Ileum (tissue), 1 donor: ENCODE data around the gene PGR.

DNA sequence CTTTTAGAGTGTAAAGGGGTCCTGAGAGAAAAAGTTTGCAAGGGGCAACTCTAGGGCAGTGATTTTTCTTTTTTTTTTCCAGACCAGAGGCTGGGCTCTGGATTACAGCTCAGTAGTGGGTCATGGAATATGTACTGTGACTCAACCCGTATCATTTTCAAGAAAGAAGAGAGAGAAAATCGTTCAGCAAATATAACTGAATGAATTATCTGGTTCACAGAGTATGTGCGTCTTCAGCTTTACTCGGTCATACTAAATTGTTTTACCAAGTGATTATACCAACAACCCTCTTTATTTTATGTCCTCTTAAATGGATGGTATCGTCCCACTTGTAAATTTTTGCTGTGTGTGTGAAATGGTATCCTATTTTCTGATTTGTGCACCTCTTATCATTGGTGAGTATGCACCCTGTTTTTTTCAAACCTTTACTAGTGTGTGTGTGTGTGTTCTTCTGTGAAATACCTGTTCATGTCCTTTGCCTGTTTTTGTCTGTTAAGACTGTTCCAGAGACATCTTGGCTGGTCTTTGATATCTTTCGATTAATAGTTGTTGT is 3.9 kb downstream of the CEP57 start:
- PRO-cap, result no peak

- PRO-cap, result no peak
Measured at GRCh38 chr11:96013942-96014746, 90.2 kb upstream of the MTMR2 start.

GRCh38 chr11:96143381-96143918 is 199.5 kb downstream of the MAML2 start:
- PRO-cap, result no peak

DNA sequence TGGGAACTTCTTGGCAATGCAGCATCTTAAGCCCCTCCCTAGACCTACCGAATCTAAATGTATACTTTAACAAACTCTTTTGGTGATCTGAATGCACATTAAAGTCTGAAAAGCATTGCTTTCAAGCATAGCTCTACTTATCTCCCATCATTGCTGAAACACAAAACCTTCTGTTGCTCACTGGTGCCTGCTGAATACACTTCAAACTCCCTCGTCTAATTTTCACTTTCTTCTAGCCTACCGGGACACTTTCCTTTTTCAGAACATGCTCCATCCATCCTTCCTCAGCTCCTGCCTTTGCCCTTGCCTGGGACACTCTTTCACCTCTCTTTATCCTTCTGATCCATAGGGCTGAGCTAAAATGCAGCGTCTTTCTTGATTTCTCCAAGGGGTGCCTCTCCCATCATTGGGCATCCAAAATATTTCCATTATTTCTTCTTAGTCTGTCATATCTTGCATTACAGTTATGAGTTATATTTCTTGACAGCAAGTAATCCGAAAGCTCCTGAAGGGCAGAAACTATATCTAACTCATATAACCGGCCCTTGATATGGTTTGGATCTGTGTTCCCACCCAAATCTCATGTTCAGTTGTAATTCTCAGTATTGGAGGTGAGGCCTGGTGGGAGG is 192.0 kb downstream of the MAML2 start:
- PRO-cap, result no peak

DNA sequence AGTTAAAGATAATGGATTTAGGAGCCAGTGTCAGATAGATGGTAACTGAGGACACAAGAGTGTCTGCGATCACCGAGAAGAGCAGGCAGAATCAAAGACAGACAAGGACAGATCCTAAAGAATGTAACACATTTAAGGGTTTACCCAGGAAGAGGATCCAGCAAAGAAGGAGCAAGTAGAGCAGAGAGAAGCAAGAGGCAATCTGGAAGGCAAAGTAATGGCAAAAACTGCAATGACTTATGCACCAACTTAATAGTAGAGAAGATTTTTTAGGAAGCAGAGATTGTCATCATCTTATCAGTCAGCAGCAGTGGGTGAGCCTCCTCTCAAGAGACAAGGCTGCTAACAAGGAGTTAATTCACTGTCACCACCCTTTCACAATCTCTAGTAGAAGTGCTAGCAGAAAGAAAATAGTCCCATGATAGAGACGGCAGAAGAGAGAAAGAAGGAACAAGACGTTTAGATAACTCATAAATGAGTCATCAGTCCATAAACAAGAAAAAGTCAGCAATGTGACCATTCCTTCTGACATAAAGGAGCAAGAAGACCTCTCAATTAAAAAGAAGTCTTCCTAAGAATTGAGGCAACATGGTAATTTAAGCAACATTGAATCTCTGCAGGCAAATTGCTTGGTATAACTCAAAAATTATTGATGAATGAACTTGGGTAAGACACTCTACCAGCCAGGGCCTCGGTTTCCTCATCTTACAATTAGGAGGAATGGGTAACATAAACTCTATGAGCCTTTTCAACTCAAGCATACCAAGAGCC is 130.5 kb downstream of the MAML2 start:
- PRO-cap, result no peak

DNA sequence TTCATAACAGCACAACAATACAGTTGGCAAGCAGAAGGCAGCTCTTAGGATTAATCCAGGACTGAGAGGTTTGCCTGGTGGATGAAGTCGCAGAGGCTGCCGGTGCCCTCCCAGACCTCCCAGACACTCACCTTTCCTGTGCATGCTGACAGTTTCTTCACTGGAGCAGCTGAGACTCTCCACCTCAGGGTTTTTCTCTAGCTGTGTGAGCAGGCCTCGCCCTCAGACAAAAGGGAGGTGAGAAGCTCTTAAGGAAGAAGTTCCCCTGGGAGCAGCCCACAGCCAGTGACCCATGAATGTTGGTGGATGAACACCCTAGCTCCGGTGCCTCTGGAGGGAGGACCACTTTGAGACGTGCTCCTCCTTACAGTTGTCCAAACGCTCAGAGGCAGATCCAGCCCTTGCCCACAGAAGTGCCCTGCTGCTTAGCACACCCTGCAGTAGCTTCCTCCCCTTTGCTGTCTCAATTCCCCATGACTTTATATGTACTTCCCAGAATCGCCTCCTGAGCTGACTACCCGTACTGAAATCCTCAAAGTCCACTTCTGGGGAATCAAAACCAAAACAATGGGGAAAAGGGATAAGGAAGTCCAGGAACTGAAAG is 43.6 kb downstream of the MAML2 start:
- PRO-cap, result no peak

DNA sequence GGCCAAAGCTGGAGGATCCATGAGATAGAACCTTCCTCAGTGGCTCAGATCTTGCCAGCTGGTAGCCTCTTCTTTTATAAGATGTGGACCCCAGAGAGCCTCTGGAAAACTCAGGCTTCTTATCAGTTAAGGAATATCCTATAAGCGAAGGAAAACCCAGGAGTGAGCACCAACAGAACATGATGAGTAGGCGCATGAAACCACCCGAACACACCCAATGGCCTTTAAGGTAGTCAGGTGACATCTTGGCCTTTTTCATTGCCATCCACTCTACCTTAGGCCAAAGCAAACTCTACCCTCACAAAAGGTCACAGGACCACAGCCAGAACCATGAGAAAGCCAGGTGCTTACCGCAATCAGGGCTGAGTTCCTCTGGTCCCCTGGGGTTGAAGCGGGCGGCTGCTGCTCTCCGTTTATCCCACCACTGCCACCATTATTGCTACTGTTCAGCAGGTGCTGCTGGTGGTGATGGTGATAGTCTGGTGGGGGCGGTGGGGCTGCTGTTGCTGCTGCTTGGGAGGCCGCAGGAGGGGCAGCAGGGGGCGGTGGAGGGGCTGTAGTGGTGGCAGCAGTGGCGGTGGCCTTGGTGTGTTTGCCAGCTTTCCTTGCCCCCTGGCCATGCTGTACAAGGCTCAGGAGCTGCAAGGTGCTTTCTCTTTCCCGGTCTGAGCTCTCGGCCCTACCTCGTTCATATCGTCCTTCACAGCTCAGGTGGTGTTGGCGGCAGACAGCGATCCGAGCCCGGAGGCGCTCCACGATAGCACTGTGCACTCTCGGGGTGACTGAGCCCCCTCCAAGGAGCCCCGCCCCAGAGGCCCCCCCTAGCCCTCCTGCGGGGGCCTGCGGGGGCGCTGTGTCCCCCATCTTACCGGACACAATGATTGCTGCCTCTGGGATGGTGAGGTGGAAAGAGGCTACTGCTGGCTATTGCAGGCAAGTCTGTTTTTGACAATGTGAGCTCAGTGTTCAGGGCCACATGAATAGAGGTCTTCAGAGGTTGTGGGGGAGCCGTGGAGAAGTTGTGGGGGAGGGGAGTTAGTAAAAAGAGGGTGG is 1.6 kb downstream of the MAML2 start:
- PRO-cap, result bidirectional peak, plus-strand start at position 893 of the sequence, minus-strand start at position 667 of the sequence

DNA sequence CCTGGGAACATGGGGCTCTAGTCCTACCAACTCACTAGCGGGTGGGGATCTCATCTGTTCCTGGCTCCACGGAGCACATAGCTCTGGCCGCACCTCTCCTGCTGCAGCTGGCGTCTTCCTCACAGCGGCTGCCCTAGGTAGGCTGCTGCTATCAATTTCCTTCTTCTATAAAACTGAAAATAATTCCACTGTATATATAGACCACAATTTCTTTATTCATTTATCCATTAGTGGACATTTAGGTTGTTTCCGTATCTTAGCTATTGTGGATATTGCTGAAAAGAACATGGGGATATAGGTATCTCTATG is 812.1 kb upstream of the CNTN5 start:
- PRO-cap, result no peak

GRCh38 chr11:100667332-100667769 is 19.7 kb upstream of the ARHGAP42 start:
- PRO-cap, result no peak

DNA sequence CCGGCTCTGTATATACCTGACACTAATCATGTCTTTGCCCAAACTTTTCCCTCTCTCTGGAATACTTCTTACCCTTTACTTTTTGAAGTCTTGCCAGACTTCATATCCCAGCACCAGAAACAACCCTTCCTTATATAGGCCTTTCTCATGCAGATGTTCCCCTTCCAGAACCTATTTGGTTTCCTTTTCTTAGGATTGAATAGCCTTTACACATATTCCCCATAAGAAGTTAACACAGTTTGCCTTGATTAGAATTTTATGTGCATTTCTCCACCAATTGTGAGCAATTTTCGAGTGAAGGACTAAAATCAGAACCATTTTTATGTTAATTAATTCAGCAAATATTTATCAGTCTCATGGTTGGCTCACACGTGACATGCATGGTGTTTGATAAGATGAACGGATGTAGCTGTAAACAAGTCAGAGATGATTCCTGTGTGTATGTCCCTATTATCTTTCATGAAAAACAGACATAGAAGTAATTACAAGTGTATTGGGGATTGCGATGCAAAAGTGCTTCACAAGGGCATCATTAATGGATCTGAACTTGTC is 173.5 kb downstream of the ARHGAP42 start:
- PRO-cap, result no peak

DNA sequence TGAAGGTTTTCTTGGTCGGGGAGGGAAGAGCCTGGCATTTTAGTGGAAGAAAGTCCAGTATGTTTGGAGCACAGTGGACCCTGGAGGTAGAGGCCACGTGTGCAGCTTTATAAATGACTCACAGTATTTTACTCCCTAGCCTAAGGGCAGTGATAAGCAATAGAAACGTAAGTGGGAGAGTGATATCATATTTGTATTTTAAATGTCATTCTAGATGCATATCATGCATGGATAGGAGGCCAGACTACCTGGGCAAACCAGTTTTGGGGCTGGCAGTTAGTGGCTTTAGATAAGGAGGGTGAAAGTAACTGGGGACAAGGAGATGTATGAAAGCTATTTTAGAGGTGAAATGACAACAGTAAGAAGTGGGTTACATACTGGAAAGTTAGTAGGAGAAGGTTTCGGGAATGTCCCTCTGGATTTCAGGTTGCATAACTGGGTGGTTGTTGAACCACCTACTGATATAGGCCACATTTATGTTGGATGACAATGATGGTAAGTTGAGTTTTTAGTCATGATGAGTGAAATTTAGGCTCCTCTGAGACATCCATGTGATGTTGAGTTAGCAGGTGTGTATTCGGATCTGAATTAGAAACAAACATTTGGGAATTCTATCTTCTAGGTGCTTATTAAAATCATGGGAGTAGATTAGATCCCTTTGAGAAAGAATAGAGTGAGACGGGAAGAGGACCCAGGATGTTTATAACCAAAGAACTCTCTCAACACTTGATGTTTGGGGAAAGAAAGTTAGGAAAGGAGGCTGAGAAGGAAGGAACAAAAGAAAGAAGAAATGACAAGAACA is 174.4 kb downstream of the ARHGAP42 start:
- PRO-cap, result no peak

GRCh38 chr11:100930112-100930579 is 199.5 kb downstream of the PGR start:
- PRO-cap, result no peak

- PRO-cap, result no peak
Measured at GRCh38 chr11:101128777-101130181, at the start of gene PGR. Gene PGR (minus strand): TSS chr11:101129813.

DNA sequence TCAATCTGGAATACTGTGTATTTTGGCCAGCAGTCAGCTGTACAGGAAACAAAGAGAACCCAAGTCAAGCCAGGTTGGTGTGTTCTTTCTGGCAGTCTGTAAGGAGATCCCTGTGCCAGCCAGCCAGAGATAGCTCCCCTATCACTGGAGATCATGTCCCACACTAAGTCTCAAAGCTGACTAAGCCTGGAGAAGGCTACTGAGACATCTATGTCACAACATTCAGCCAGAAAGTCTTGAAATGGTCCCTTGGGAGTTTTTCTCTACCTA is 142.0 kb downstream of the TRPC6 start:
- PRO-cap, result no peak

DNA sequence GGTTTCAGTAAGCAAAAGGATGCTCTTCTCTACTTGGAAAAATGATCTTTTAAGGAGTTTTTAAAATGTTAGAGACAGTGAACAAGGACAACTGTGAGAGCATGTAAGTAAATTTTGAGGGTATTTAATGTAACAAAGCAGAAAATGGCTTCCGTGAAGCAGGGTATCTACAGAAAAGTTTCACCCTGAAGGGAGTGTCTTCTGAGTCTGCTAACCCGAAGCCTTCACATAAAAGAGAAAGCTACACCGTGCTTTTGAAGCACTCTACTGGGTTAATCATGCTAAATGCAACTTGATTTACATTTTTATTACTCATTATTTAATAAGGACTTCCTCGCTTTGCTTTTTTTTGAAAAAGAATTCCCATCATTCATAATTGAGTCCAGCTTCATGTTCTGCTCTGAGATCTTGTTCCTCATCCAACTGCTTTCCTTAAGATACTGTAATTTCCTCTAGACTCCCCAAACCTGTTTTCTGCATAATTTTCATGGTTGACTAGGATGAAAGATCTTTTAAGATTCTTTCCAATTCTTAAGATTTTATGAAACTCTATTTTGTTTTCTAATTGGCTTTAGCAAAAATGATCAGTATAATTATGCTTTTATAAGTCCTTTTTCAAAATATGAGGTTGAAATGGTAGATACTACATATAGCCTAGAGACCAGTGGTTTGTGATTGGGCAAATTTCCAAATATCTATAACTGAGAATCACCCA is 56.3 kb downstream of the YAP1 start:
- PRO-cap, result no peak

DNA sequence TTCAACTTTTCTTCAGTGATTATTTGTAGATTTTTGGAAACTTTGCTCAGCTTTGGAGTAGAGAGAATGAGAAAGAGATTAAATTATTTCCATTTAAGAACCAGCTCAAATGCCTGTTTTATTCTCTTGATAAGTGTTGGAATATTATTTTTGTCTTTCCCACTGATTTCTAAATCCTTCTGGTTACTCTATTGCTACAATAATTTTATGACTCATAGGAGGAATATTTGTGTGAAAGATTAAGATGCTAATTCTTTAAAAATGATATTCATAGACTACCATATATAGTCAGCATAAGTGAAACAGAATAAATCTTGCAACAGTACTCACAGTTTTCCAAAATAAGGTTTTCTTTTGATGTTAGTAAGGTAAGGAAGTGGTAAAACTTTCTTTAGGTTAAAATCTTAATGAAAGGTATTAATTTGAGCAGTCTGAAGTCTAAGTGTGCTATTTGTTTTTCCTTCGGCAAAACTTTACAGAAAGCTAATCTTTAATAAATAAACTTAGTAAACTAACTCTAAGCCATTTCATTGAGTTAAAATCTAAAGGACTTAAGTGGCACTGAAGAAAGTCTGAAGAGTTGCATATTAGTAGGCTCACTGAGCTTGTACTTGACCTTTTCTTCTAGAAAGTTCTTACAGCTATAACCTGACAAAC is 61.0 kb downstream of the YAP1 start:
- PRO-cap, result no peak

GRCh38 chr11:102195172-102195830 is 85.1 kb downstream of the YAP1 start:
- PRO-cap, result no peak

DNA sequence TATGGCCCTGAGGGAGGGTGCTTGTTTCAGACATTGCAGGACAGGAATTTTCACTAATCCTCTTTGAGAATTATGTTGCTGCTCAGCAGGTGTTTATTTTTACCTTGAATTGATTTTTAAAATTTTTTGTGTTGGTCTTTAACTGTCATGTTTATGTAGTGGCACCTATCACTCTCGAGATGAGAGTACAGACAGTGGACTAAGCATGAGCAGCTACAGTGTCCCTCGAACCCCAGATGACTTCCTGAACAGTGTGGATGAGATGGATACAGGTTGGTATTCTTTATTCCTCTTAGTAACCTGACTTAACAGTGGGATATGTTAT is 90.0 kb upstream of the BIRC3 start:
- PRO-cap, result no peak

DNA sequence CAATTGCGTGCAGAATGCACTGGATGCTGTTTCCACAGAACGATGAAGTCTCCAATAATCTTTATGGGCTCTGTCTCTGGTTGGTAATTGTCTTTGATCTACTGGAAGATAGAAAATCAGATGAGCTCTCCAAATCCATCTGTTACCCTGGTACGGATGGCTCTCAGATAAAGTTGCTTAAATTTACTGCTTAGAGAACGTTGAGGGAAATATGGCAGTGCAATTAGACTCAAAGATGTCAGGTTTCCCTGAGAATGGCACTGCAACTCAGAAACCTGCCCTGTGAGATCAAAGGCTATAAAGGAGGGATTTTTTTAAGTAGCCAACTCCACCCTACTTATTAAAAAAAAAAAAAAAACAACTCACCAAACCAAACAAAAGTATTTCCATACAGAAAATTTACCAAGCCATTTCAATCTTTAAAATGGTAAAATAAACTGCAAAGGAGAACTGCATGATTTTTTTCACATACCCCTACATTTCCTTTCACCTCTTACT is 760 bp upstream of the BIRC3 start:
- PRO-cap, result no peak

DNA sequence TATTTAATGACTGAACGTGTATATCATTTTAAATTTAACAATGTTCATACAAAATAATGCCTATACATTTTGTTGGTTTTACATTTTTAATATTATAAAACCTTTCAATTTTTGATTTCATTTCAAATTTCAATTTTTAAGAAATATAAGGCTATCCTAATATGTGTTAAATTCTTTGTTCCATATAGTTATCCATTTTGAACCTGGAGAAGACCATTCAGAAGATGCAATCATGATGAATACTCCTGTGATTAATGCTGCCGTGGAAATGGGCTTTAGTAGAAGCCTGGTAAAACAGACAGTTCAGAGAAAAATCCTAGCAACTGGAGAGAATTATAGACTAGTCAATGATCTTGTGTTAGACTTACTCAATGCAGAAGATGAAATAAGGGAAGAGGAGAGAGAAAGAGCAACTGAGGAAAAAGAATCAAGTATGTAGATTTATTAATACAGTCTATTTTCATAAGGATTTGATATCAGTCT is 13.6 kb downstream of the BIRC3 start:
- PRO-cap, result no peak